OCI-LY7 (cell line): Measurements from ENCODE around the genes WASHC3 and PARPBP.

- PRO-cap = no peak
- RAMPAGE, long total RNA = no peak
Measured at GRCh38 chr12:99453262-99453845, 194.2 kb upstream of the GARIN6 start.

DNA sequence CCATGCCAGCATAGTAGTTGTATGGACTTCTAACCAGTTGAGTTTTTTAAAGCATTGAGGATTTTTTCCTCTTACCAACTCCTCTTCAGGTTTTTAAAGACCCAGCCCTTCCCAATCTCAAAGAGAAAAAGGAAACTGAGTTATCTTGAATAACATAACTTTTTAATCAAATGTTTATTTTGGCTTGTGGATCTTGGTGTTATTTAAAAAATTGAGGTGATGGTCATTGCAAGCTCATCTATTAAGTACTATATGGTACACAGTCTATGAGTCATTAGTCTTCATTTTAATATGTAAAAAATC, 17.6 kb upstream of the SLC17A8 start:
- PRO-cap = no peak
- RAMPAGE, long total RNA = no peak

- PRO-cap = no peak
- RAMPAGE, long total RNA = no peak
Measured at GRCh38 chr12:100567216-100567706, 6.2 kb upstream of the GAS2L3 start.

GRCh38 chr12:100987836-100988241, 193.3 kb downstream of the ANO4 start:
- PRO-cap = no peak
- RAMPAGE, long total RNA = no peak

- PRO-cap = no peak
- RAMPAGE, long total RNA = no peak
Measured at GRCh38 chr12:101299710-101300338, 19.9 kb downstream of the UTP20 start.

- PRO-cap = no peak
- RAMPAGE, long total RNA = no peak
Measured at GRCh38 chr12:101665931-101666227, 31.6 kb upstream of the CHPT1 start.

GRCh38 chr12:101729351-101730239, 9.7 kb downstream of the SYCP3 start:
- PRO-cap = no peak
- RAMPAGE, long total RNA = no peak

DNA sequence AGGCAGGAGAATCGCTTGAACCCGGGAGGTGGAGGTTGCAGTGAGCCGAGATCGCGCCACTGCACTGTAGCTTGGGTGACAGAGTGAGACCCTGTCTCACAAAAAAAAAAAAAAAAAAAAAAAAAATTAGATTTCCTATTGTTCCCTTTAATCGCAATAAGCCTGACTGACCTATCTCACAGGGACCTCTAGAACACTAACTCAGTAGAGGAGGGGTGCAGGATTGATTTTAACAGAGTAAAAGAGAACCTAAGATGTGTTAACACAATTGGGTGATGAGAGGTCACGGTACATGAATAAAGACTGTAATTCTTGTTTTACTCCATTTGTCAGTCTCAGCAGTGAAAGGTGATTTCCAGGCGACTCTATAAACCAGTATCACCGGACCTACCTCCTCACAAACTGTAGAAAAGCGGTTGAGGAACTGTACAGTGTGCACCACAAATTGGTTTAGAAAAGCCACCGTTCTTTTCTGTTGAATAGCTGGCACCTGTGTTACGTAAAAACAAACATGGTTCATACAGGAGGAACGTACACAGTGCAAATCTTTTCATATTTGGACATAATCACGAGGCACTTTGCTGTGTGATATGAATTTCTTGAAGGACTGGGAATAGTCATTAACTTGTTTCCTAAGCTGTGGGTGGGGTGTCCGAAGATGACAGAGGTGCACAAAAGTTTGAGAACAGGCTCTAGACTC, 784 bp downstream of the WASHC3 start:
- PRO-cap = no peak
- RAMPAGE, long total RNA = no peak

- PRO-cap = unidirectional peak, minus-strand start at chr12:102061795; bidirectional peak, plus-strand start at chr12:102062187, minus-strand start at chr12:102062012
- RAMPAGE, long total RNA = no peak
Measured at GRCh38 chr12:102061557-102062408, at the start of gene WASHC3. Gene WASHC3, minus strand, starts transcription at chr12:102061991.

DNA sequence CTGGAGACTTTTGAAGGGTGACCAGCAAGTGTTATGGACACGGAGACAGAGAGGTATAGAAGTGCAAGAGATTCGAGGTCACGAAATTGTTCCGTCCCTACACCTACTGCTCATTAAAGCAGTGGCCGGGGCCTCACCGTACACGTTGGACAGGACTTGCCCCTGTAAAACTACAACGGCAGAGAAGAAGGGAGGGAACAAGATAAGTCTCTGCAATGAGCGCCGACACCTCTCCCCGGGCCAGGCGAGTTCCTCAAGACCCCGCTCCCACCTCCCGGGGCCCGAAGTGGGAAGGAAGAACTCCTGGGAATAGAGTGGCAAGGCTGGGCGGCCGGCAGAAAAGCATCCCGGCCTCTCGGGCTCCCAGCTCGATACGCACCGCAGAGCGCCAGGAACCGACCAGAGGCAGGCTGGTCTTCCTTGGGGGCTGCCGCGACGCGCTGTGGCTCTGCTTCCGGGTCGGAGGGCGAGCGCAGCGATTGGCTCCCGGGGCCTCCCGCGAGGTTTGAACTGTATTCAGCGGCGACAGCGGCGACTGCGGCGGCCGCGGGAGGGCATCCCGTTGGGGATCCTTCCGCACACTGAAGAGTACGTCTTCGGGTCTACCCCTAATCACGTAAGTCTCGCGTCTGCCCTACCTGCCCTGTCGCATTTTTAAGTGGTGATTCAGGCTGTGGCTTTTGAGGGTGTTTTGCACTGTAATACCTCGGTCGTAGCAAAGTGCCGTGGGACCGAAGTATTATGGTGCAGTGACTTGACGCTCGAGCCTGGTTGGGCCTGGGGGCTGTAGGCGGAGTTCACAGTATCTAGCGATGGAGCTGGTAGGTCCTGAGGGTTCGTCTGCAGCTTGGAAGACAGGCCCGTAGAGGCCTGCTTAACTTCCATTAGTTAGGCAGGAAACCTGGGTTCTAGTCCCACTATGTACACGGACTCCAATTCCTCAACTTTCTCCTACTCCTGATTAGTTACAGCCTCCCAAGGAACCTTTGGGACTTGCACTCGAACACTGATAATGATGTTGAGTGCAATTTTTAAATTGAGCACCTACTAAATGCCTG, at the start of gene PARPBP:
Gene PARPBP (plus strand): TSS at position 513 of the 1,058 bp plus-strand sequence.
- PRO-cap = bidirectional peak, plus-strand start at position 805 of the sequence, minus-strand start at position 444 of the sequence
- RAMPAGE, long total RNA = start-site peak on the minus strand centred at position 424 of the sequence, 47 bp wide, 761 and 27 reads in 2 replicates; start-site peak on the plus strand centred at position 551 of the sequence, 58 bp wide, 409 and 110 reads in 2 replicates

GRCh38 chr12:102874720-102875281, 42.2 kb downstream of the PAH start:
- PRO-cap = no peak
- RAMPAGE, long total RNA = no peak

- PRO-cap = no peak
- RAMPAGE, long total RNA = no peak
Measured at GRCh38 chr12:102885023-102885956, 31.8 kb downstream of the PAH start.

DNA sequence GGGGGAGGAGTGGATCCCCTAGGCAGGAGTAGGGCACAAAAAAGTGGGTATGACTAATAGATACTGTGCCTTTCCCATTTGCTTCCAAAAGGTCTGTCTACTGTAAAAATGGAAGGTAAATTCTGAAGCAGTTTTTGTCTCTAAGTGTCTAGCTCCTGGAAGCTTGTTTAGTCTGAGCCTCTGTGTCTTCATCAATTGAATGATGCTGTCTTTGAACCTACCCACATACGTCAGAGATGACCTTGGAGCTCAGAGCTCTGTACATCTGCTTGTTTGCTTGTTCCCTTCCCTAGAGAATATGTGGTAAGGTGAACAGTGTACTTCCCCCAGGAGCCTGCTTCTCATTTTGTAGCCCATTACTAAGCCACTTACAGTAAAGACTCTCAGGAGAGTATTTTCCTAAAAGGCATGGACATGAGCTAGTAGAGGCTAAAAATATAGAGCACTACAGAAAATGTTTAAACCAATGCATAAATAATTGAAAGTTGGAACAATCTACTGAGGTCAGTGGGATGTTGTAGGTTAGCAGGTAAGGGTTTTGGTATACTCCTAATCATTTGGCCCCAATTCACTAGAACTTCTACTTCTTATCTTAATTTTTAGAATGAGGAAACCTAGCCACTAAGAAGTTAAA, 13.4 kb downstream of the PAH start:
- PRO-cap = no peak
- RAMPAGE, long total RNA = no peak

GRCh38 chr12:103175352-103175998, 218.0 kb downstream of the ASCL1 start:
- PRO-cap = no peak
- RAMPAGE, long total RNA = no peak

DNA sequence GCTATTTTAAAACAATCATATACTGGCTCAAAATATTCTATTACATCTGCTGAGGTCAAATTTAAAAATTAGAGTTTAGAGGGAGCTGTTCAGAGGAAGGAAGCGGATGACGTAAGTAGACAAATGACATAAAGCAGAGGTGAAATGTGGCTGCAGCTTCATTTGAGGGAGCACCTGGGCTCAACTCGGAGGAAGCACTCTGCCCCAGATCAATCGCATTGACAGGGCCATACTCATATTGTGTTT, 226.7 kb downstream of the C12orf42 start:
- PRO-cap = no peak
- RAMPAGE, long total RNA = no peak

GRCh38 chr12:103742538-103742853, 98.5 kb downstream of the NT5DC3 start:
- PRO-cap = no peak
- RAMPAGE, long total RNA = no peak

DNA sequence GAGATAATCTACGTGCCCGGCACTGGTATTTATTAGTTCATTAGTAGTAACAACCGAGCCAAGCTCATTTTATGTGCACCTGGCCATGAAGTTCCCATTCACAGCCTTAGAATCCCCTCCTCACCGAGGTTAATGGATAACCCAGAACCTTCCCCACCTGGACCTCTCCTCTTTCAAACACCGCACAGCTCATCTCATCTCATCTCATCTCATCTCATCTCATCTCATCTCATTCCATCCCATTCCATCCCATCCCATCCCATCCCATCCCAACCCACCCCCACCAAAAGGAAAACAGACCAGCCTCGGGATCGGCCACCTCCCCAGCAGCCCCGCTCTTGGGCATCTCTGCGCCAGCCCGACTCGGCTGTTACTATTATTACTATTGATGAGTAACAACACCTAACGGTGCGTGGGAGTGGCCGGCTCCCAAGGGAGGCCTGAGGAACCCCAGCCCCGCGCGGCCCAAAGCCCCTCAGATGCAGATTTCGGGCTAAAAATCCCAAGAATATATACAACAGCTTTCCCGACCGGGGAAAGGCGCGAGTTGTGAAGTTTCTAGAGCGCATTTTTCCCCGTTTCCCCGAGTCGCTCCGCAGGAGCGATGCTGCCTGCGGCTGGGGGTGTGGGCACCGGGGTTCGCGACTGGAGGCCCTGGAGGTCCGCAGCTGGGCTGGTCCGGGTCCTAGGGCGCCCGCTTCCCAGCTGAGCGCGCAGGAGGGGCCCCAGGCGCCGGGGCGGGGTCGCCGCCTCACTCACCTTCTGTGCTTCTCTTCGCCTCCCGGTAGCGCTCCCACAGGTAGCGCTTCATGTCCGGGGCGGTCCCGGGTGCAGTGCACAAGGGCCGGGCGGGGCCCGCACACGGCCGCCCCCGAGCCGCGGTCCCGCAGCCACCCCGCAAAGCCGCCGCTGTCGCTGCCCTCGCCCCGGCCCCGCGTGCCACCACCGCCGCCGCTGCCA, 564 bp downstream of the NT5DC3 start:
- PRO-cap = bidirectional peak, plus-strand start at position 810 of the sequence, minus-strand start at position 773 of the sequence
- RAMPAGE, long total RNA = no peak

GRCh38 chr12:103877892-103878477, 37.0 kb upstream of the NT5DC3 start:
- PRO-cap = no peak
- RAMPAGE, long total RNA = no peak

DNA sequence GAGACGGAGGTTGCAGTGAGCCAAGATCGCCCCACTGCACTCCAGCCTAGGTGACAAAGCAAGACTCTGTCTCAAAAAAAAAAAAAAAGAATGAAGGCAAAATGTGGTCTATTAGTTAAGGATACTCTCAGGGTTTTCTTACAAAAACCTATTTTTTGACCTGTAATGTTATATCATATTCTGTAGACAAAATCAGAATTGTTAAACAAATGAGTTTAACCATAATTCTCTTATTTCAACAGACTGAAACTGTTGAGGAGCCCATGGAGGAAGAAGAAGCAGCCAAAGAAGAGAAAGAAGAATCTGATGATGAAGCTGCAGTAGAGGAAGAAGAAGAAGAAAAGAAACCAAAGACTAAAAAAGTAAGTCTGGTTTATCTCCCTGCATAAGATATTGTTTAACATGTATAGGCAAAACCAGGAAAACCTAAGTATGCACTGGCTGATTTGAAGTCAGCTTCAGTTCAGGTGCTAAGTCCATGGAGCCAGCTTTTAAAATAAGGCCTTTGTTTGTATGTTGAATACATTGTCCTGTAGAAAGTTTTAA, 8.0 kb downstream of the HSP90B1 start:
- PRO-cap = no peak
- RAMPAGE, long total RNA = no peak

DNA sequence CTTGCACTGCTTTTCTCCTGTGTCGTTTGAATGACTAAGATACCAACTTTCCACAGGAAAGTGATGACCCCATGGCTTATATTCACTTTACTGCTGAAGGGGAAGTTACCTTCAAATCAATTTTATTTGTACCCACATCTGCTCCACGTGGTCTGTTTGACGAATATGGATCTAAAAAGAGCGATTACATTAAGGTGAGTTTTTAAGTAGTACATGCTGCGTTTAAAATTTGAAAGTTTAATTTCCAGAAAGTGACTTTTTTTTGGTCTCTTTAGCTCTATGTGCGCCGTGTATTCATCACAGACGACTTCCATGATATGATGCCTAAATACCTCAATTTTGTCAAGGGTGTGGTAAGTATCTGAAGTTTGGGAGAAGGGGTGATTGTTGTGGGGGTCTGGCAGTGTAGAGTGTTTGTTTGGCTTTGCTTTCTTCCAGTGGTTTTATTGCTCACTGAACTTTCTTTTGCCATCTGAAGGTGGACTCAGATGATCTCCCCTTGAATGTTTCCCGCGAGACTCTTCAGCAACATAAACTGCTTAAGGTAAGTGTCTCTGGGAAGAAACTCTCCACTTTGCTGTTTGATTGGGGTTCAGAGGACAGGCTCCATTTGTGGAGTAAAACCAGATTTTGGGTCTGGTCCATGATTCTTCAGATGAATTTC, 11.3 kb downstream of the HSP90B1 start:
- PRO-cap = no peak
- RAMPAGE, long total RNA = no peak